ENCODE results near the gene SCML2.

DNA sequence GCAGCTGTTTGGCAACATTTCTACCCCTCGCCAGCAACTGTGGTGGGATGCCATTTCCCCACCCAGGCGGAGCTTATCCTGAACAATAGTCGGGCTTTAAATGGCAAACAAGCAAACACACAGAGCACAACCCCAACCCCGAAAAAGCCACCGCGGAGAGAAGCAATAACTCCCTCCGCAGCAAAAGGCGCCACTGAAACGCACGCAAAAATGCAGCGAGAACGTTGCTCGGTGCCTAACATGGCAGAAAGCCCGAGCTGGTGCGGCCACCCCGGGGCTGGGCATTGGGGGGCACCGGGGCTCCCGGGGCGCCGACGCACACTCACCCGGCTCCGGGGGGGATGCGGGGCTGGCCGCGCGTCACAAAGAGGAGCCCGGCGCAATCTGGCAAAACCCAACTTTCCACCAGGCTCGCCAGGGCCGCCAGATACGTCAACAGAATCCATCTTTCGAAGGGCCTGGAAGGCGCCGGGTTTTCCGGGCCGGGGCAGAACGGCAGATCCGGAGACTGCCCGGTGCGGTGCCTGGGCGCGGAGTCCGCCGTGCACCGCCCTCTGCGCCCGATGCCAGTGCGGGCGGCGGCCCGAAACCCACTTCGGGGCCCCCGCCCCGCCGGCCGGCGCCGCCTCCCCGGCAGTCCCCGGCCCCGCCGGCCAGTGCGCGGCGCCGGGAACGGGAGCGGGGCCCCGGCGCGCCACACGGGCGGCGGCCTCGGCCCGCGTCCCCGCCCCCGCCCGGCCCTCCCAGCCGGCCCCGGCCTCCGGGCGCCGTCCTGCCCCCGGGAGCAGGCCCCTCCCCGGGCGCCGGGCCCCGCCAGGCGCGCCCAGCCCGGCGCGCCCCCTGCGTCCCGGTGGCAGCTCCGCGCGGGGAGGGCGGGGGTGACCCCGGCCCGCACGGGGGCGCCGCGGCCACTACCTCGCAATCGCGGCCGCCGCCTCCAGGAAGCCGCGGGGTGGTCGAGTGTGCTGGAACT, 629 bp downstream of the RAI2 start:
- PRO-cap, result bidirectional peak, plus-strand start at position 408 of the sequence, minus-strand start at position 343 of the sequence; bidirectional peak, plus-strand start at position 940 of the sequence, minus-strand start at position 658 of the sequence
- RAMPAGE, long total RNA, 2 experiments, result no peak in any of the 2 experiments

GRCh38 chrX:18026014-18026629, 165.0 kb upstream of the RAI2 start:
- PRO-cap, result no peak
- RAMPAGE, long total RNA, 2 experiments, result no peak in any of the 2 experiments

- PRO-cap, result unidirectional peak, plus-strand start at chrX:18151916
- RAMPAGE, long total RNA, 2 experiments, result no peak in any of the 2 experiments
These were observed 69.0 kb downstream of the BEND2 start for GRCh38 chrX:18151790-18151989.

- PRO-cap, result no peak
- RAMPAGE, long total RNA, 2 experiments, result no peak in any of the 2 experiments
These were observed 648 bp downstream of the SCML2 start for GRCh38 chrX:18353881-18354198.

DNA sequence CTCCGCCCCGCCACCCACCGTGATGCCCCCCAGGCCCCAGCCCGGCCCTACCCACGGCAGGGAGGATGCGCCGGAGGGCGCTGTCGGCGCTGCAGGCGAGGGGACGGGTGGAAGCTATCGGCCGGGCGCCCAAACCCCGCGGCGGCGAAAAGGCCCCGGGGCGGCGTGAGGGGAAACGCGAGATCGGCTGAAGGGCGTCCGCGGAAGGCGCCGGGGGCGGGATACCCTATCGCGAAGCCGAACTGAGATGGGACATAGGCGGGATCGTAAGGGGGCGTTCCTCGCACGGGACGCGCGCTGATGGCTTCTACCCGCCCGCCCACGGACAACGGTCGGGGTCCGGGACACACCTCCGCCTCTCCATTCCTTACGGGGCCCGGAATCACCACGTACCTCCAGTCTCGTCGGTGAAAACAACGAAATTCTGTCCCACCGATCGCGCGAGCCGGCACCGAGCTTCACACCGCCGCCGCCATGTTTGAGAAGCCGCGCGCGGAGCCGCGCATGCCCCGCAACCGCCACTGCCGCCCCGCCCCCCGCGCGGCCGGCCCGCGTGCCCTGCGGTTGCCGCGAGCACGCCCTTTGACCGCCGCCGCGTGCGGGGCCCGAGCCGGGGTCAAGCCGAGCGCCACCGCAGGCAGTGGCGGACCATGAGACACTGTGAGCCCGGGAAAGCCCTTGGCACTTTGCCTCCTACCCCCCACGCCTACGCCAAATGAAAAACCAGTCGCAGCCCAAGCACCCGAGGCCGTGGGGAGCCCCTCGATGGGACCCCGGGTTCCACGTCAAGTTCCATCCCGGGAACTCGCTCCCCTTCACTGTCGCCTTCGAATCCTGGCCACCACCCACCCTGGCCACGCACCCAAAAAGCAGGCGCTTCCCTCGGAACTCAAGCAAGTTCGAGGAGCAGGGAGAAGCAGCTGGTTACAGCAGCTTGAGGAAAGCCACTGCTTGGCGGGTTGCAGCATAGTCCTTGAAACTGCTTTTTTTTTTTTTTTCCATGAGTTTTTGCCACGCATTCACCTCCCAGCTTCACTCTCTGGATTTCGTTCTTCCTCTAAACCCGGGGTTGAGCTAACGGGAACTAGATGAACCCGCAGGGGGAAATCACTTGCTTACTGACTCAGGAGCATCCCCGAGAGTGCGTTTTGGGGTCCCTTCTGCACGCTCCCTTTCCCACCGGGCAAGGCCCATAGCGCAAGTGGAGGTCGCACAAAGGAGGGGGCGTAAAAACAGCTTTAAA, at the start of gene SCML2:
Gene SCML2, minus strand, starts transcription at position 490 of the 1,243 bp plus-strand sequence.
- PRO-cap, result unidirectional peak, minus-strand start at position 480 of the sequence
- RAMPAGE, long total RNA, 2 experiments, result start-site peak on the minus strand in 1 of 2 experiments, centred at position 509 of the sequence, 15 reads per replicate

GRCh38 chrX:18424948-18425476, 396 bp upstream of the CDKL5 start:
- PRO-cap, result bidirectional peak, plus-strand start at chrX:18425582, minus-strand start at chrX:18425404
- RAMPAGE, long total RNA, 2 experiments, result no peak in any of the 2 experiments

GRCh38 chrX:18891052-18891515, 92.8 kb downstream of the PHKA2 start:
- PRO-cap, result no peak
- RAMPAGE, long total RNA, 2 experiments, result no peak in any of the 2 experiments

DNA sequence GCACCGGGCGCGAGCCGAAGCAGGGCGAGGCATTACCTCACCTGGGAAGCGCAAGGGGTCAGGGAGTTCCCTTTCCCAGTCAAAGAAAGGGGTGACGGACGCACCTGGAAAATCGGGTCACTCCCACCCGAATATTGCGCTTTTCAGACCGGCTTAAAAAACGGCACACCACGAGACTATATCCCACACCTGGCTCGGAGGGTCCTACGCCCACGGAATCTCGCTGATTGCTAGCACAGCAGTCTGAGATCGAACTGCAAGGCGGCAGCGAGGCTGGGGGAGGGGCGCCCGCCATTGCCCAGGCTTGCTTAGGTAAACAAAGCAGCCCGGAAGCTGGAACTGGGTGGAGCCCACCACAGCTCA, 20.5 kb upstream of the ADGRG2 start:
- PRO-cap, result no peak
- RAMPAGE, long total RNA, 2 experiments, result no peak in any of the 2 experiments

GRCh38 chrX:19673440-19673733, 158.1 kb upstream of the MAP3K15 start:
- PRO-cap, result no peak
- RAMPAGE, long total RNA, 2 experiments, result no peak in any of the 2 experiments

- PRO-cap, result unidirectional peak, minus-strand start at chrX:19799773
- RAMPAGE, long total RNA, 2 experiments, result start-site peak on the minus strand in 1 of 2 experiments, at chrX:19799687-19799788 at its widest, 23 reads per replicate
These were observed 87.7 kb downstream of the SH3KBP1 start for GRCh38 chrX:19799548-19800287.

GRCh38 chrX:19802743-19803300, 84.6 kb downstream of the SH3KBP1 start:
- PRO-cap, result no peak
- RAMPAGE, long total RNA, 2 experiments, result no peak in any of the 2 experiments

DNA sequence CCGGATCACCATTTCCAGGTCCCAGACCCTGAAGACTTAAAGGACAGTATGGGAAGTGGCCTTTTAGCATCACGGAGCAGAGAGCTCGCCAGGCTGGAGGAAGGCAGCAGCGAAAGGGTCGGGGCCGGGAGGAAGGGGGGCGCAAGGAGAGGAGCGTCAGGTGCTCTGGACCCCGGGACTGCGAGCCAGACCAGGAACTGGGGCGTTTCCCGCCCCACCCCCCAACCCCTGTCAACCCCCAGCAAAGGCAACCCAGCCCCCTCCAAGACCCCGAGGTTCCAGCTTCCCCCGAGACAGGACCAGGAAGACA, 855 bp downstream of the SH3KBP1 start:
- PRO-cap, result no peak
- RAMPAGE, long total RNA, 2 experiments, result no peak in any of the 2 experiments

DNA sequence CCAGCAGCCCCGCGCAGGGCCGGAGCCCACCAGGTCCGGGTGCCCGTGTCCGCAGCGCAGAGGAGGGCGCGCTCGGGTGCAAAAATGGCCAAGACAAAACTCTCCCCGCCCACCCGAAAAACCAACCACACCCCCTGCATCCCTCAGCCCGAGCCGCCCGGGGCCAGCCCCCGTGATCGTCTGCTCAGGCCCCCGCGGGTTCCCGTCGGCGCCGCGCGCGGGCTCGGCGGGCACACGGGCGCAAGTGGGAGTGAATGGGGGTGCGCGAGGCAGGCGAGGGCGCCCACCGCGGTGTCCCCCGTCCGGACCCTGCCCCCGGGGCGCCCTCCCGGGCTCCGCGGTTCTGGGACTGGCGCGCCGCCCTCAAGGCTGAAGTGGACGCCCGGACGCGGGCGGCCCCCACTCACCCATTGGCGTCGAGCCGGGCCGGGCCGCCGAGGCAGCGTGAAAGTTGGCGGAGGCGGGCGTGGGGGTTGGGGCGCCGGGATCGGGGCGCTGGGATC, 449 bp downstream of the SH3KBP1 start:
- PRO-cap, result no peak
- RAMPAGE, long total RNA, 2 experiments, result no peak in any of the 2 experiments

DNA sequence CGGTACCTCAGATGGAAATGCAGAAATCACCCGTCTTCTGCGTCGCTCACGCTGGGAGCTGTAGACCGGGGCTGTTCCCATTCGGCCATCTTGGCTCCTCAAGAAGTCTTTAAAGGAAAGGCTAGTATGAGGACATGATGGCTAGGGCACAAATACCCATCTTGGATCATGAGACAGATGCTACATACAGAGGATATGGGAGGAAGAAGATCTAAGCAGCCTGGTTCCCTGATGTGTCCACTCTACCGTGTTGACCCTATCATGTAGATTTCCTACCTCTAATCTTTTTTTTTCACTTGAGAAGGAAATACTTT, 44.7 kb downstream of the BCLAF3 start:
- PRO-cap, result no peak
- RAMPAGE, long total RNA, 2 experiments, result no peak in any of the 2 experiments

- PRO-cap, result no peak
- RAMPAGE, long total RNA, 2 experiments, result no peak in any of the 2 experiments
These were observed 60.1 kb downstream of the MAP7D2 start for GRCh38 chrX:20056612-20057079.

GRCh38 chrX:20062897-20063226, 53.8 kb downstream of the MAP7D2 start:
- PRO-cap, result no peak
- RAMPAGE, long total RNA, 2 experiments, result no peak in any of the 2 experiments

- PRO-cap, result no peak
- RAMPAGE, long total RNA, 2 experiments, result no peak in any of the 2 experiments
These were observed 62.2 kb upstream of the EIF1AX start for GRCh38 chrX:20203847-20204216.

DNA sequence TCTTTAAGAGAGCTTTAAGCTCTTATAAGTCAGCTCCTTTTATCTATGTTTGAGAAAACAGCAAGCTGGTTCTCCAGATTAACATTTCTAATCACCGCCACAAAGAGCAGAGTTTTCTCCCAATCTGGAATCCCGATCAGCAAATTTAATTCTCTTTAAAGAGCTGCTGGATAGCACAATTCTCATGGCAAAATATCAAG, 48.8 kb downstream of the RPS6KA3 start:
- PRO-cap, result no peak
- RAMPAGE, long total RNA, 2 experiments, result no peak in any of the 2 experiments

- PRO-cap, result no peak
- RAMPAGE, long total RNA, 2 experiments, result no peak in any of the 2 experiments
These were observed 44.0 kb downstream of the RPS6KA3 start for GRCh38 chrX:20222411-20223507.

GRCh38 chrX:20252076-20252972, 14.4 kb downstream of the RPS6KA3 start:
- PRO-cap, result no peak
- RAMPAGE, long total RNA, 2 experiments, result no peak in any of the 2 experiments